ENCODE measurements around a stretch of chr2.

- PRO-cap, 3 experiments = no peak in any of the 3 experiments
- RAMPAGE, long total RNA = no peak
Observed at GRCh38 chr2:224569690-224570103, 15.5 kb downstream of the CUL3 start.

- PRO-cap, 3 experiments = no peak in any of the 3 experiments
- RAMPAGE, long total RNA = no peak
Observed at GRCh38 chr2:224574588-224574977, 10.6 kb downstream of the CUL3 start.

DNA sequence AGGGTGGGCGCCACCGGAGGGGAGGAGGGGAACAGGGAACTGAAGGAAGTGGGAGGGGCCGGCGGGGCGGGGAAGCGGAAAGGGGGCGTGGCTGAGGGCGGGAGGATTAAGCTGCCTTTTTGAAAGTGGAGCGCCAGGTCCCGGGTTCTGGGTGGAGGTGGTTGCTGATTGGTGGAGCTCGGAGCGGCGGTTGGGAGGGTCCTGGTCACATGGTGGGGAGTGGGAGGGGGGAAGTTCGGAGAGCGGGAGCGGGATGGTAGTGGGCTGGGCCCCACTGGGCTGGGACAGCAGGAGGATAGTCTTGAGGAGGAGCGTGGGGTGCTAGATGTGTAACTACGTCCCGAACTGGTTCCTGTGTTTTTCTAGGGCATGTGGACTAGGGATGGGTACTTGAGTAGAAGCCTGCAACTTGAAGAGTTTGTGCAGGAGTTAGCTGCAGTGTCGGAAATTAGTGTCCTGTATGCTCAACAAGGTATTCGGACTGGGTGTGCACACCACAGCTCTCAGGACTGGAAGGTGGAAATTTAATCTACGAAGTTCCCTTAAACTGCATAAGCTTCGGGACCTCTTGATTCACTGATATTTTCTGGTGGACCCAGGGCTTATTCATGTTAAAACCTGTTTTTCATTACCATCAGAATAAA, 542 bp upstream of the CUL3 start:
- PRO-cap, 3 experiments = peak in 3 of 3 experiments; most common plus-strand start position 238 of the sequence (in 3)
- RAMPAGE, long total RNA = no peak

GRCh38 chr2:224678322-224678955, 37.7 kb downstream of the CCDC195 start:
- PRO-cap, 3 experiments = no peak in any of the 3 experiments
- RAMPAGE, long total RNA = no peak

GRCh38 chr2:224776828-224777164, 60.6 kb upstream of the CCDC195 start:
- PRO-cap, 3 experiments = no peak in any of the 3 experiments
- RAMPAGE, long total RNA = no peak

GRCh38 chr2:224875809-224876577, 159.8 kb upstream of the CCDC195 start:
- PRO-cap, 3 experiments = no peak in any of the 3 experiments
- RAMPAGE, long total RNA = no peak

DNA sequence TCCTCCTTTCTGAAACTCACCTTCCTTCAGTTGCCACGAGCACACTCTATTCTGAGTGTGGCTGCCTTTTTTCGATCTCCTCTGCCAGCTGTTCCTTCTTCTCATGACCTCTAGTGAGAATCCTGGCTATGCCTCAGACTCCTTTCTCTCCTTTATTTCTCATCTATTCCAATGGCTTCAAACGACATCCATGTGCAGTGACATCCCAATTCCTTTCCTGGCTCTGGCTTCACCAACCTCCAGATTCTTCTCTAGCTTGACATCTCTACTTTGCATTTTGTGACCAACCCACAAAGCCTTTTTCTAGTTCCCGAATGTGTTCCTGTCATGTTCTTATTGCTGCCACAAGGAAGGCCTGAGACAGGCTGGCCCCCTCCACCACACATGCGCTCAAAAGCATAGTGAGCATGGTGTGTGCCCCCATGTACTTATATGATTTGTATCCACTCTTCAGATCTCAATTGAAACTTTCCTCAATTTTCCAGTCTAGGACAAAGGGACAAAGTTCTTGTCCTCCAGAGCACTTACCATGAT, 160.6 kb upstream of the CCDC195 start:
- PRO-cap, 3 experiments = no peak in any of the 3 experiments
- RAMPAGE, long total RNA = no peak

DNA sequence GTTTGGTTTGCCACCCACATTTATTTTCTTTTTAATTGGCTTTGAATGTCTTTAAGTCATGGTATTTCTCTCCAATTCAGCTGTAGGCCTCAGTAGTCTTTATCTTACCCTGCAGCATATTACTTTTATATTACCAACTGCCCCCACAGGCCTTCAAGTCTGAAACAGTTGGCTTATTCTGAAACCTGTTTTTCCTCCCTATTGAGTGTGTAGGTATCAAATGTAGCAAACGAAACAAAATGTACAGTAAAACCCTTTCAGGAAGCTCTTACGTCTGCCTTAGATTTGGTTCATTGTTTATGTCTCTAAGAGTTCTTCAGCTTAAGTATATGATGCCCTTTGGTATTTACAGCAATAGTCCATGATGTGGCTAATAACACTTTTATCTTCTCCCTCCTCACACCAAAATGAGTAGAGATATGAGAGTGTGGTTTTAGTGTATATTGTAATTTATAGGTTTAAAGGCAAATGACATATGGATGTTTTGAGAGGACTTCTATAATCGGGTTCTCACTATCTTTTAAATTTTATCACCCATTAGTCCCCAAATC, 108.8 kb downstream of the DOCK10 start:
- PRO-cap, 3 experiments = no peak in any of the 3 experiments
- RAMPAGE, long total RNA = no peak

- PRO-cap, 3 experiments = no peak in any of the 3 experiments
- RAMPAGE, long total RNA = no peak
Observed at GRCh38 chr2:224938278-224939096, 103.8 kb downstream of the DOCK10 start.

- PRO-cap, 3 experiments = no peak in any of the 3 experiments
- RAMPAGE, long total RNA = no peak
Observed at GRCh38 chr2:224944769-224945645, 97.3 kb downstream of the DOCK10 start.

GRCh38 chr2:224971179-224971673, 71.0 kb downstream of the DOCK10 start:
- PRO-cap, 3 experiments = no peak in any of the 3 experiments
- RAMPAGE, long total RNA = no peak

DNA sequence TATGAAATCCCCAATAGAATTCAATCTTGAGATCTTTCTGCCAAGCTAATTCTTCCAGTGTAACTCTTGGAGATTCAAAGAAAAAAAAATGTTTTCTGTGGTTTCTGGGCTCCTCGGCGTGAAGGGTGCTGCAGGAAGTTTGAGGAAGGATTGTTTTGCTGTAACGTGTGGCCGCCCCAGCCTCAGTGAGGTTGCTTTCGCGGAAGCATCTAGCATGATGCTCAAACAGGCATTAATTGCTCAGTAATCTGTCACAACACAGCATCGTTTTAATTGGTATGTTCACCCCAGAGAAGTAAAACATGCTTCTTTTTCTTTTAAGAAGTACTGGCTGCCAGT, 58.9 kb downstream of the DOCK10 start:
- PRO-cap, 3 experiments = no peak in any of the 3 experiments
- RAMPAGE, long total RNA = no peak

GRCh38 chr2:225052666-225053041, 10.4 kb upstream of the DOCK10 start:
- PRO-cap, 3 experiments = no peak in any of the 3 experiments
- RAMPAGE, long total RNA = no peak

DNA sequence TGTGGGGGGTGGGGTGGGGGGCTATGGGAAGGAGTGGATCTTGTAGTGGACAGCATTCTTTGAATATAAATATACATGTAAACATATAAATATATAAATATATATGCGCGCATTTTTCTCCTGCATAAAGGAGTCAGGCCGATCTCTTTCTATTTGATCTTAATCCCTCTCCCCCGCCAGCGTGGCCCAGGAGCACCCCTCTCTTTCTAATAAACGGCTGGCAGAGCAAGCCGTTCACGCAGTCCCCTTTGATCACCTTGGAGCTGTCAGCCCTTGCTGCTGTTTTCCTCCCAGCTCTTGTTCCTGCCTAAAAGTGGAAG, 631.1 kb downstream of the NYAP2 start:
- PRO-cap, 3 experiments = no peak in any of the 3 experiments
- RAMPAGE, long total RNA = no peak

- PRO-cap, 3 experiments = no peak in any of the 3 experiments
- RAMPAGE, long total RNA = no peak
Observed at GRCh38 chr2:226087597-226088251, 688.2 kb downstream of the NYAP2 start.

DNA sequence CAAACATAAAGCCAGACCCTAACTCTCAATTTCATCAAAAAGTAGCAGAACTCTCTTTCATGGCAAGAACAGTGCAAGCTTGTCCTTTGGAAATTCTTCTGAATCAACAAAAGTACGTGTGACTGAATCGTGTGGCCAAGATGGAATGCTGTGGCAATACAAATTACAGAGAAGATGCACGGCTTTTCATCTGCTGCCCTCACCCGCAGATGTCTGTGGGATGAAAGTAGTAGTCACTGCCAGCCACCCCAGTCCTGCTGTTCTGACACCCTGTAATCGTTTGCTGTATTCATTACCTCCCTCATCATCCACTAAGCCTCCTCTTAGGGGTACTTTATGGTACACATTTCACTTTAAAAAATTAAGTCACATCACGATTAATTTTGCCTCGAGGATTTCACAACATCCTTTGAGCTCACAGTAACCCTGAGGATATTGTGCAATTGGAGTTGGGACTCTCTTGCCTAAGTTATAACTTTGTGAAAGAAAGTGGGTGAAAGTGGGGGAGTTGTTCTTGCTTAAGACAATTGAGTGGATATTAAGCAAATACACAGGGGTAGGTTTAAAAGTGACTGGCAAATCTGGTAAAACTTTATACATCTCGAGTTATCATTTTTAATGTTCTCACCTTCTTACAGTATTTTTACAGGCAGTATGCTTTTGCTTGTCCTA, 681.1 kb downstream of the IRS1 start:
- PRO-cap, 3 experiments = no peak in any of the 3 experiments
- RAMPAGE, long total RNA = no peak

DNA sequence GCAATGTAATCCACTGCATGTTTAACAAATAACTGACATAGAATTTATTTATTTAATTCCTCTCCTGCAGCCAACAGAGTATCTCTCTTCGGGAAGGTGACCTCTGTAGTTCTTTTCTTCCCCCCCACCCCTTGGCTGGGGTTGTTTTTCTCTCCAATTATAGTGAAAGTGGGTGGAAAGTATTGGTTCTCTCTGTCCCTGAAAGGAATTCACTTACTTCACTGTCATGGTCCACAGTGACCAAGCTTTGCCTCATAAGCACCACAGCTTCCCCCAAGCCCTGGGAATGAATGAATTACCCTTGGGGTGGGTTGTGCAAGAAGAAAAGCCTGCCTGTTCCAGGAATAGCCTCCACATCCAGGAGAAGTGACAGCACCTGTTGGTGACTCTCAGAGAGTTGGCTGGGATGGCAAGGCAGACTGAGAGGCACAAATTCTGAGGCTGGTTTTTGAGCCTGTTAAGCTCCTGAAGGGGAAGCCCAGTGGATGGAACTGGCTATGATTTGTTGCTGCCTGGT, 479.6 kb downstream of the IRS1 start:
- PRO-cap, 3 experiments = no peak in any of the 3 experiments
- RAMPAGE, long total RNA = no peak

- PRO-cap, 3 experiments = no peak in any of the 3 experiments
- RAMPAGE, long total RNA = no peak
Observed at GRCh38 chr2:226652634-226653046, 147.0 kb downstream of the IRS1 start.

- PRO-cap, 3 experiments = no peak in any of the 3 experiments
- RAMPAGE, long total RNA = no peak
Observed at GRCh38 chr2:226725579-226725810, 74.1 kb downstream of the IRS1 start.

- PRO-cap, 3 experiments = no peak in any of the 3 experiments
- RAMPAGE, long total RNA = no peak
Observed at GRCh38 chr2:226796518-226797172, 3.0 kb downstream of the IRS1 start.

Measured in cerebellum (tissue), 5 donors.